Subcutaneous preadipocyte (primary cell): ENCODE data around the genes WDR11 and ACADSB.

DNA sequence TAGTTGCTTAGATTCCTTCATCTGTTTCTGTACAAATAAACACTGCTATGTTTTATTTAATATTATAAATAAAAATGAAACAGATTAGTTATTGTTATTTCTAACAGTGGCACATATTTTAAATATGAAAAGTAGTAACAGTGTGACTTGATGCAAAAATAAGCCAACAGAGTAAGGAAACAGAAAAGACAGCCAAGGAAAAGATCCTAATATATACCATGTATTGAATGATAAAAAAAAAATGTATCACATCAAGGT lies 169.7 kb upstream of the WDR11 start:
- CAGE, long polyA plus RNA, result no peak

DNA sequence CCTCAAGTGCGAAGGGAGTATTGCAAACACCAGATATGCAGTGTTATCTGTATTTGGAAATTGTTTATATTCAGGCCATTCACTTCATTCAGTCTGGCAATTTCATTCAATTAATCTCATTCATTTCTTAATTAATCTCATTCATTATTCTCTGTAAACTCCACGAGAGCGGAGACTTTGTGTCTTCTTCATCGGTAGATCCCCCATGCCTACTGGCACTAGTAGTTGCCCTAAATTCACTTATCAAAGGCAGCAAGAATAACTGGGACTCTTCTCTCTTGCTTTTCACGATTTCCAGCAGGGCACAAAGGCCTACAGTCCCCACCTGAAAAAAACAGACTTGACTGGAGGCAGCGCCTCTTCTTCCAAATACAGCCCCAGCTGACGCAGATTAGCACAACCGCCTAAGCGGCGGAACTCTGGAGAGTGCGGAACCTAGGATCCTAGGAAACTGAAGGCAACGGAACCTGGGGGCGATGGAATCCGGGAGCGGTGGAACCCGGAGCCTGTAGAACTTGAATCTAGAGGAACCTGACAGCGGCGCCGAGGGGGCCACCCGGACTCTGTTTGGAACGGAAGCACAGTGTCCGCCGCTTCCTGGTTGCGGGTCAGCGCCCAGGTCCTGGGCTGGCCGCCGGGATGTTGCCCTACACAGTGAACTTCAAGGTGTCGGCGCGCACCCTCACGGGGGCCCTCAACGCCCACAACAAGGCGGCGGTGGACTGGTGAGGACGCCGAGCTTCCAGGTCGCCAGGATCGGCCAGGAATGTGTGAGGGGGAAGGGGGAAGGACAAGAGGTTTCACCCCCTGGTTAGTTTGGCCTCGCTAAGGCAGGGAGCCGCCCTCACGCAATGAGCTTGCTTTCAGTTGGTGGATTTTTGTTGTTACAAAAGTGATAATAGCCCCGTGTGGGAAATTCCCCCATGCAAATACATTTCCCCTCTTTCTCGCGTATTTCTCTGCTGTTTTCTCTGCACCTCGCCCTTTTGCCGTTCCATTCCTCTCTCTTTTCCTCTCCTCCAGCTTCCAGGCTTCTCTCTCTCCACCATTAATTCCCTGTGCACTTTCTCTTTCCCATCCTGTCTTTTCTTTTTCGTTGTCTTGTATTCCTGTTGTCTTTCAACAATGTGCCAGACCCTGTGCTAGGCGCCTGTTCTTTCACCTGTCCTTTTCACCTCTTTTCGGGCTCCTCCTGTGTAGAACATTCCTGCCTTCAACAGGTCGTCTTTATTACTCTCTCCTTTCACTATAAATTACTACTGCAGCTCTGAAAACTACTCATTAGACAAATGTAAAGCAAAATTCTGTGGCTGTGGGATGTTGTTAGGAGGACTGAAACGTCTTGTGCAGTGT lies at the start of gene WDR11:
TSS of gene WDR11 (plus strand) at position 581 of the 1,353 bp plus-strand sequence.
- CAGE, long polyA plus RNA, result no peak

DNA sequence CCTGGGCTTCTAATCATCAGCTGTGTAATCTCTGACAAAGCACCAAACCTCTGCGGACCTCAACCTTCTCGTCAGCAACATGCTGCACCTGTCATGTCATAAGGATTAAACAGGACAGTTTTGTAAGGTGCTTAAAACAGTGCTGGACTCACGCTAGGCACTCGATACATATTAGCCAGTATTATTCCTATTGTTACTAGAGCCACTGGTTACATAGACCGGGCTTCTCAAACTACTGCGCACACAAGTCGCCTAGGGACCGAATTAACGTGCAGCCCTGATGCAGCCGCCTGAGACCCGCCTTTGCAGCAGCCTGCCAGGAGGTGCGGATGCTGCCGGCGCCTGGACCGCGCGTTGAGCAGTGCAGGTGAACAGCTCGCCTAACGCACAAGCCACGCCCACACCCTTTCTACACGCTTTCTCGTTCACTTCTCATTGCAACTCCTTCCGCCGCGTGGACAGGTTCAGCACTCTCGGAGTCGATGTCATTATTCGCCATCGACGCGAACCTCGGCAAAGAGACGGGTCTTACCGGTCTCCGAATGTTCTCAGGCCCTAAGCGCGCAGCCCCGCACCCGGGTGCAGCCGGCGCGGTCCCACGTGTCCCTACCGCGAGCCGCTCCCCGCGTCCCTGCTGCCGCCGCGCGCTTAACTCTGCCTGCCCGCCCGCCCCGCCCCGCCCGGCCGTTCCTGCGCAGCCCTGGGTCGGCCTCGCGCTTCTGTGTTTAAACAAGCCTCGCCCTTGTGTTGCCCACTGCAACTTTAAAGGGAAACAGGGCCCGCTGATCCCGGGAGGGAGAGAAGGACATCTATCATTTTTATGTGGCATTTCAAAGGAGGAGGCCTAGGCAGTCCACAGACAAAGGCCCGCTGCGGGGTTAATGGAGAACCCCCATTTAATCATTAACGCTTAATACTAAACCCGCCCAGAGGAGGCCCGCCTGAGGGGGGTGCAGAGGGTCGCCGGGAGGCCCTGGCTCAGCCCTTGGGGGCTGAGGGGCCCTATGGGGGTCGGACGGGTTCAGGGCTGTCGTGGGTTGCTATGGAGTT lies 128.3 kb downstream of the WDR11 start:
- CAGE, long polyA plus RNA, result no peak

DNA sequence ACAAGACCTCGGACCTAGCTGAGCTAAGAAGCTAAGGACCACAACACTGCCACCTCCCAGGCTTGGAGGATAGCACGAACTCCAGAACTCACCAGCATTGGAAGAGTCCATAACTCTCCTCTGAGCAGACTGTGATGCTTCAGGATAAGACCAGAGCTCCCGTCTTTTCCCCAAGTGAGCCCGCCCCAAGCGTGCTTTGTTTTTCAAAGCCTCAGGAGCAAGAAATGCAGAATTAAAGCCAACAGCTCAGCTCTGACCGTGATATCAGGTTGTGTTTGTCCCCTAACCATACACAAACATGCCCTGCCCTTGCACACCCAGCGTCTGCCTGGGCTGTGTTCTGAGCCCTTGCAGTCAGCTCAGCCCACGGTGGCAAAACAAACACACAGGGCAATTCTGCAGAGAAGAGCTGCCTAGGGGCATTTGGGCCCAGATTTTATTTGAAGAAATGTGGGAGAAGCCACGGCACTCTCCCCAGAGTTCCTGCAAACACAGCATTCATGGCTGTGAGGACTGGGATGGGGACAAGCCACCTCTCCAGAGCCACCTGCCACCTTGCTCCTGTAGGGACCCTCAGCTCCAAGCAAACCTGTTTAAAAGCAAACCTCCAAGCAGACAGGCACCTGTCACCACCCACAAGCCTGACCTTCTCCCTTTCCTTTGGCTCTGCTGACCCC lies 145.5 kb downstream of the WDR11 start:
- CAGE, long polyA plus RNA, result no peak

GRCh38 chr10:121593688-121594286 lies 4.5 kb downstream of the FGFR2 start:
- CAGE, long polyA plus RNA, result no peak

GRCh38 chr10:121595723-121597013 lies 2.1 kb downstream of the FGFR2 start:
- CAGE, long polyA plus RNA, result no peak

DNA sequence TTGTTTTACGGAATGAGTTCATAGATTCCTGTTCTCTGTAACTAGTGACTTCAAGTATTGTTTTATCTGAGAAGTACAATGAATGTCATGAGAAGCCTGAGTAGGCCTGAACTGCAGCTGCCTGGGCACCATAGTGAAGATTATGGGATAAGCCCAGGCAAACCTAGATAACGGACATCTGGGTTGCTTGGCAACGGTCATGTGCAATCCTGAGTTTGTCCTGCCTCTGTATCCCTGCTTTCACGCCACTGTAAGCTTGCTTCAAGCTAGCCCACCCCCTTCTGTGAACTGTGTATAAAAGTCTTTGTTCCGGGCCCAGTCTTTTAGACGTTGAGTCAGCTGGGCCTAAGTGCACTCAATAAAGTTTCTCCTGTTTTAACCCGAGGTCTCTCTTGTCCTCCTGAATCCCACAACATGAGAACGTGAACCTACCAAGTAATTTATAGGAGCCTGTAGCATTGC lies 6.3 kb downstream of the ATE1 start:
- CAGE, long polyA plus RNA, result no peak

DNA sequence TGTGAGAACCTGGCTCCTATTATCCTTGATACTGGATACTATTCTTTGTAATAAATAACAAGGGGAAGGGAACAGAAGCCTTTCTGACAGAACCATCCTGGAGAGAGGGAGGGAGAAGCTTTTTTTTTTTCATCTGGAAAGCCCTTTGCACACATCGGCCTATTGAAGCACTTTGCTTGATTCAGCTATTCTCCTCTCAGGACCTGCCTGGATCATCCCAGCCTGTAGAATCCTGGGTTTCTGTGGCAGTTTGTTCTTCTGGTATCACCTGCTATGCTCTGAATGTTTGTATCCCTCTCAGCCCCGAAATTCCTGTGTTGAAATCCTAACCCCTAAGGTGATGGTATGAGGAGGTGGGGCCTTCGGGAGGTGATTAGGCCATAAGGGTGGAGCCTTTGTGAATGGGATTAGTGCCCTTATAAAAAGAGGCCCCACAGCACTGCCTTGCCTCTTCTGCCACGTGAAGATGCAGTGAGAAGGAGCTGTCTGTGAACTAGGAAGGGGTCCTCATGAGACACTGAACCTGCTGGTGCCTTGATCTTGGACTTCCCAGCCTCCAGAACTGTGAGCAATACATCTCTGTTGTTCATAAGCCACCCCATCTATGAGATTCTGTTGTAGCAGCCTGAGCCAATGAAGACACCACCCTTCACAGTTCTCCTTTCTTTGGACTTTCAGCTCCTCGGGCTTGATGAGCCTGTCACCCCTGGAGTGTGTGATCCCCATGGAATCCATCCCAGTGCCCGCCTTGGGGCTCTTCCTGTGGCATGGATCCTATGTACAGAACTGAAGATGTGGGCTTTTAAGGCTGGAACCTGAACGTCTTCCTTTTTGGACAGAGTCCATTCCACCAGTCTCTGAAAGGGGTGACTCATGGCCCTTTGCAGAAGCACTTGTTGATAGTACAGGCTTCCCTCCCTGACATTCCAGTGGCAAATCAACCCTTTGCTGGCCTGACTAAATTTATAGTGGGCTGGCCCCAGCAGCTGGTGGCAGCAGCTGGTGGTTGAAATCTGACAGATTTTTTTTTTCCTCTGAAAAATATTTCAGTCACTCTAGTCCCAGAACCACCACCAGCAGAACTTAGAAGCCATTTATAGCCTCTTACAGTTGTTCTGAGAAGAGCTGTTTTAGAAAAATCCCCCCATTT lies 138.0 kb downstream of the TACC2 start:
- CAGE, long polyA plus RNA, result no peak

- CAGE, long polyA plus RNA, result no peak
Observed at GRCh38 chr10:122133206-122133589, 137.9 kb upstream of the BTBD16 start.

DNA sequence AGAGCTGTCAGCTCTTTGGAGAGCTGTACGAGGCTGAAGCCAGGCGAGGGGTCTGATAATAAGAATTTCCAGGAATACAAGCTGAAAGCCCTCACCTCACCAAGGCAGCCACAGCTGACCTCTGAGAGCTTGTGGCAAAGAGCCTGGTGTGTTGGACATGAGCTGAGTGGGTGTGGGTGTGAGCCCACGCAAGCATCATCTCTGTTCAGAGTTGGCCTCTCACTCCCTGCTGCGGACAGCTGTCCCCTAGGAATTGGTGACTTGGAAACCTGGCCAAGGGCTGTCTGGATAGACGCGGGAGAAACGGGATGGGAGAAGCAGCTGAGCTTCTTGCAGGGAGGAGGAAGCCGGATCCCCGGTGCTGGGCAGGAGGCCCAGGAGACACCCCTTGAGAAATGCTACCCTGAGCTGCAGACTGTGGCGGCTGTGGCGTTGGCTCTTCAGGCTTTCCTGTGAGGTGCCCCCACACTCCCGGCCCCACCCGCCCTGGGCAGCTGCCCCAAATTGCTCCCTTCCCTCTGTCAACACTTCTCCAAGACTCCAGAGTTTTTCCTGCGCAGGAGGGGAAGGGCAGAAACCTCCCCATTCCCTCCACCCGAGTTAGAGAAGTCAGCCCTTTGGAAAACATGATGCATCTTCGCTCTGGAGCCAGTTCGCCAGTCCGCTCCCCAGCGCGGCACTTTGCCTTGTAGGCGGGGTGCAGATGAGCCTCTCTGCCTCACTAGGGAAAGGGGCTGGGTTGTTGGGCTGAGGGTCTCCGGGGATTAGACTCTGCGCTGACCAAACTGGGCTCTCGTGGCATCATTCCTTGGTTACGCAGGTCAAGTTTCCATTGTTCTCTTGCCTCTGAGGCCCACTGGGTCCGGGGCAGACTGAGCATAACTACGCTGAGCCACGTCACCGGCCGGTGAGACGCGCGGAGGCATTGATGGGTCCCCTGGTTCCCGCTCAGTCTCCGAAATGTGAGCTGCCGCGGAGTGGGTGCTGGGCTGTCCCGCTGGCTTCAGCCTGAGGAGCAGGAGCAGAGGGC lies 121.8 kb upstream of the BTBD16 start:
- CAGE, long polyA plus RNA, result no peak

DNA sequence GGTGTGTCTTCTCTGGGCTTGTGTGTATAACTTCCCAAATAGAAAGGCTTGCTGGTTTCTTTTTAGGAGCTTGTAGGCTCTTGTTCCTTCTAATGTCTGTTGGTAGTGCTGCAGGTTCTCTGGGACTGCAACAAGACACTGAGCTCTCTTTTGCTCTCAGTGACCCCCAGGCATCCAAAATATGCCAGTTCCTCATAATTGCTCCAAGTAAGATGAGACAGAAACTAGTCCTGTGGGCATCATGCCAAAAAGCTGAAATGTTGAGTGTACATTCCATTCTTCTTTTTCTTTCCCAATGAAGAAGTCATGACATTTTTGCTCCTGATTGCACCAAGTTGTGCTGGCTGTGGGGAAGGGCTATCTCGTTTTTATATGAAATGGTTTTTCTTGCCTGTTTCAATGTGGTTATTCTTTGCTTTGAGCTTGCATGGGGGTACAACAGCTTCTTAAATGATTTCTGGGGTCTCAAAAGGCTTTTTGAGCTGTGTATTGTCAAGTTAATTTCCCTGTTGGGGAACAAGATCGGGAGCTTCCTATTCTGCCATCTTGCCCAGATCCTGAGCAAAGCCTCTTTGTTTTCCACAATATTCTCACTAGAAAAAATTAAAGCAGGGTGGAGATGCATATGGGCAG lies 7.0 kb upstream of the BTBD16 start:
- CAGE, long polyA plus RNA, result no peak

DNA sequence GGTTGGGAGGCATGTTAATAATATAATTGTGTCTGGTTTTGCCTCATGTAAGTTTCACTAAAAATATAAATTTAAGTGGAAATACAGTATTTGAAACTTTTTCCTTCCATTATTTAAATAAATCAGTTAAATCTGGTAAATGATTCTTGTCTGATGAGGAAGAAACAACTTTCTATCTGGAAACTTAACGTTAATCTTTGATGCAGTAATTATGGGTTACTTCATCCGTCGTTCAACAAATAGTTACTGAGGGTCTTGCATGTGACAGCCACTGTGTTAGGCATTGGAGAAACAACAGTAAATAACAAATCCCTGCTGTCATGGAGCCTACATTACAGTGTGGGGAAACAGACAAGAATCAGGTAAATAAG lies 5.5 kb downstream of the PLEKHA1 start:
- CAGE, long polyA plus RNA, result no peak

- CAGE, long polyA plus RNA, result no peak
Observed at GRCh38 chr10:122468827-122469830, 7.8 kb downstream of the HTRA1 start.

DNA sequence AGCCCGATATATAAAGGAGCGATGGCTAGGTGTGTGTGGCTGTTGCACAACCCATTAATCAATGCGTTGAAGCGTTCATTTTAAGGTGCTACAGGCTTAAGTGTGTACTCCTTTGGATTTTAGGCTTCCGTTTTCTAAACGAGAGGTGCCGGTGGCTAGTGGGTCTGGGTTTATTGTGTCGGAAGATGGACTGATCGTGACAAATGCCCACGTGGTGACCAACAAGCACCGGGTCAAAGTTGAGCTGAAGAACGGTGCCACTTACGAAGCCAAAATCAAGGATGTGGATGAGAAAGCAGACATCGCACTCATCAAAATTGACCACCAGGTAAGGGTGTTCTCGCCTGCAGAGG lies 27.9 kb downstream of the HTRA1 start:
- CAGE, long polyA plus RNA, result no peak

DNA sequence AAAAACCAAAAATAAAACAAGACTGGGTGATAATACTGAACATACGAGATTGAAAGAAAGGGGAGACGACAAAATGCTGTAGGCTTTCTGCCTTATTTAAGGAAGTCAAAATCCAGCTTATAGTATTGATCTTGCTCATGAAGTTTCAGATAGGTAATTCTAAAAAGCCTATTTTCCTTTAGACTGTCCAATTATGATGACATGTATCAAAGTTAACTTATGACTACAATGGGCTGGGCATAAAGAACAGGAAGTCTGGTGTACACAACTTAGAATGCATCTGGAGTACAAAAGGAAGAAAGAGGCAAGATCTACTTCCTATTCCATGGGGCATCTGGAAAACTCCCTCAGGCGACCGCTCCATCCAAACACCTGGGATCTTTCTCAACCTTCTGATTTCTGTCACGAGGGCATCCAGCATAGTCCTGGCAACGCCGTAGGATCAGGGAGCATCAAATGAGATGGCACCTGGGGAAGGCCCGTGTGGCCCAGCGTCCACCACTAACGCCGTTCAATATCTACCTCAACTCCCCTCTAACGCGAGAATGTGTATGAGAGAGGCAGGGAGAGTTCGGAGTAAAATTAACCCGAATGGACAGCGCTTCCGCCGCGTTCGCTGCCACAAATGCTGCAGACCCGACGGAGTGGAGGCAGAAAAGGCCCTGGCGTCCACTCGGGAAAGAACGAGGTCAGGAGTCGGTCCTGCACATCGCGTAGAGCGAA lies 472 bp downstream of the FAM24B start:
- CAGE, long polyA plus RNA, result no peak

DNA sequence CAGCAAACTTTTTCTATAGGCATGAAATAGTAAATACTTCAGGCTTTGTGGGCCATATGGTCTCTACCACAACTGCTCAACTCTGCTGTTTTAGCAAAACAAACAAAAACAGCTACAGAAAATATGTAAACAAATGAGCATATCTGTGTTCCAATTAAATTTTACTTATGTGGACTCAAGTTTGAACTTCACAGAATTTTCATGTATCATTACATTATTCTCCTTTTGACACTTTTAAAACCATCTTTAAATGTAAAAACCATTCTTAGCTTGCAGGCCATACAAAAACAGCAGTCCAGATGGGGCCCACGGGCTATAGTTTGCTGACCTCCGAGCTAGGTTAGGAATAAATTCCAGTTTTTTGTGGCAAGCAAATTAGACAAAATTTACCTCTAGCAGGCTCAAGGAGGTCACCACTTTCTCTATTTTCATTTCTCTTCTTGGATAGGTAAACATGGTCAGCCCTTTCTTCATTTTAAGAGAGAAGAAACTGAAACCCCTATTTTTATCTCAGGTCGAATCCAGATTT lies 10.9 kb downstream of the IKZF5 start:
- CAGE, long polyA plus RNA, result no peak

DNA sequence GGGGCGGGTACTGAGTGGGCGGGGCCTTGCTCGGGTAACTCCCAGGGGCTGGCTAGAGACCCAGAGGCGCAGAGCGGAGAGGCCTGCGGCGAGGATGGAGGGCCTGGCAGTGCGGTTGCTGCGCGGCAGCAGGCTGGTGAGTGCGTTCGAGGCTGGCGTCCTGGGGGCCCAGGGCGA lies at the start of gene ACADSB:
TSS of gene ACADSB (plus strand) at position 71 of the 177 bp plus-strand sequence.
- CAGE, long polyA plus RNA, result no peak

- CAGE, long polyA plus RNA, result no peak
Observed at GRCh38 chr10:123154658-123155551, 703 bp downstream of the BUB3 start.

GRCh38 chr10:124084168-124084607 lies 9.2 kb downstream of the CHST15 start:
- CAGE, long polyA plus RNA, result no peak

DNA sequence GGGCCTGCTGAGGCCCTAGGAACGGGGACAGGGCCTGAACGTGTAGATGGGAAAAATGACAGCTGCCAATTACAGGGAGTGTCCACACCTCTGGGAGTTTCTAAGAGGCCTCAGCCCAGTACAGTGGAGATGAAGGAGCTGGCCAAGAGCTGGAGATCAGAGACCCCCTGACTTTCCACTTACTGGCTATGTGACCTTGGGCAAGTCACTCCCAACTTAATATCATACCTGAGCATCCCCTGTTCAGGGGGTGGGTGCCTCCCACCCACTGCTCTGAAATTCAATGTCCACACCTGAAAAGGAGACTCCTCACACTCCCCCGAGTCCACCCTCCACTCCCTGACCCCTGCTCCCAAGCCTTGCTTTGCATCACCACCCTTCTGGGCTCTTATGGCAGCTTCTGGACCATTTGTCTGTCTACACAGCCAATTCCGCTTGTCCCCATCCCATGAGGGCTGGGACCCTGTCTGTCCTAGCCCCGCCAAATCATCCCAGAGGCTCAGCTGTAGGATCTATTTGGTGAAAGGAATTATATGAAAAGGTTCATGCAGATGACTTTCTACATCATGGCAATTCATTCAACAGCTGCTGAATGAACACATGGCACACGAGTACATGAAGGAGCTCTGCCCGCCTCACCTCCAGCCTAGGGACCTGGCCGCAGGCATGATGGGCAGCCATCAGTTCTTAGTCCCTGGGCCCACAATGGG lies 3.9 kb downstream of the CHST15 start:
- CAGE, long polyA plus RNA, result no peak